ENCODE measurements around the genes HORMAD2 and SMTN.

- PRO-cap, result no peak
- RAMPAGE, long total RNA, 5 experiments, result no peak in any of the 5 experiments
- RRBS, result no CpG with 5 or more reads among the region's 1 CpG
Observed at GRCh38 chr22:29618173-29618479, 14.7 kb downstream of the NF2 start.

- PRO-cap, result no peak
- RAMPAGE, long total RNA, 5 experiments, result no peak in any of the 5 experiments
- RRBS, result no CpG with 5 or more reads among the region's 15 CpGs
Observed at GRCh38 chr22:29767765-29768631, 829 bp downstream of the UQCR10 start.

GRCh38 chr22:29830435-29831048 lies 7.5 kb downstream of the ASCC2 start:
- PRO-cap, result no peak
- RAMPAGE, long total RNA, 5 experiments, result start-site peak on the minus strand in 1 of 5 experiments, at chr22:29830662-29830723 at its widest, 6 reads per replicate
- RRBS, result no CpG with 5 or more reads among the region's 9 CpGs

GRCh38 chr22:30078753-30079183 lies 1.5 kb upstream of the HORMAD2 start:
- PRO-cap, result no peak
- RAMPAGE, long total RNA, 5 experiments, result no peak in any of the 5 experiments
- RRBS, result no CpG with 5 or more reads among the region's 4 CpGs

GRCh38 chr22:30079718-30080709 lies at the start of gene HORMAD2:
TSS of gene HORMAD2 (plus strand) at chr22:30080464.
- PRO-cap, result no peak
- RAMPAGE, long total RNA, 5 experiments, result no peak in any of the 5 experiments
- RRBS, result 14% methylated on average over 24 of the region's 72 CpGs

DNA sequence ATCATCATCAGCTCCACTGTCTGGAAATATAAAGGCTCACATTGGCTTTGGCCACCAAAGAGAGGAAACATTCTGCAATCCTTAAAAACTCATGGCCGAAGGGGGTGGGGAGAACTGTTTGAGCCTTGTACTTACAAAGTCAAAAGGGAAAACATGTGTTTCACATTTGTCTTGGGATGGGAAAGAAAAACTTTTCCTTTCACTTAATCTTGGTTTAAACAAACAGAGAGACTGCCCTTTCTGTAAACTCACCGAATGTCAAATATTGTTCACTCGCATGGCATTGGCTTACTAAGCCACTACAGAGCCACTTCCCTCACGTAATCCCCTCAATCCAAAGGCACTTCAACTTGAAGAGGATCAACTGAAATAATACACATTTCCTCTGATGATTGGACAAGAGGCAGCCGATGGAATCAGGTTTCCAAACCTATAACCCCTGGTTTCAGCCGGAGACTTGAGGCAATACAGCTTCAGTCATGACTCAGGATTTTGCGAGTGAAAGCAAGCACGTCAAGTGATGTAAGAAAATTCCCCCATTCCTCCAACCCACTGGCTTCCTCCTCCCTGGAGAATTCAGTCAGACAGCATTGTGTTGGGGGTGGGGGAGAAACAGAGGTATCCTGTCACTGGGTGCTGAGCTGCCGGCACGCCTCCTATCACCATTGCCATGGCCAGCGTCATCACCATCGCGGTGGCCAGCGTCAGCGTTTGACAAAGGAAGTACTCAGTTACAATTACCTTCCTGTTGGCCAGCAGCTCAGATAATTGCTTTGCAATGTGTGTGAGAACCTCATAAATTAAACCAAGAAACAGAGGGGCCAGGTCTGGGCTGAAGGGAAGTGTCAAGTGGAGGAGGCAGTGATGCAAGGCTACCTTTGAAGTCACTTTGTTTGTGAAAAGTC lies 50.5 kb downstream of the LIF start:
- PRO-cap, result bidirectional peak, plus-strand start at position 593 of the sequence, minus-strand start at position 342 of the sequence
- RAMPAGE, long total RNA, 5 experiments, result no peak in any of the 5 experiments
- RRBS, result no CpG with 5 or more reads among the region's 15 CpGs

DNA sequence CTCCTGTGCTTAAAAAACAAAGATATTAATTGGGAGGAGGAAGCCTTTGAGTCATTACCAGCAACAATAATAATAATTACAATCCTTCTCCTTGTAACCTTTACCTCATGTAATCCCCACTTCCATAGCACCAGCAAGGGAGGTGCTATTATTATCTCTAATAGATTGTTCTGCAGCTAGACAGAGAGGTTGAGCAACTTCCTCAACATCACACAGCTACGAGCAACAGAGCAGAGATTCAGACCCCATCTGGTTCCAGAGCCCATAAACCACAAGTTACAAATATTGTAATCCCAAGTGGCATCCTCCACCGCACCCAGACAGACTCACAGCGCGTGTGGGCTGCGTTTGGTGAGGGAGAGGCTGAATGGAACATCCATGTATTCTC lies 33.7 kb downstream of the LIF start:
- PRO-cap, result no peak
- RAMPAGE, long total RNA, 5 experiments, result no peak in any of the 5 experiments
- RRBS, result no CpG with 5 or more reads among the region's 5 CpGs

- PRO-cap, result no peak
- RAMPAGE, long total RNA, 5 experiments, result no peak in any of the 5 experiments
- RRBS, result no CpG with 5 or more reads among the region's 14 CpGs
Observed at GRCh38 chr22:30226110-30226854, 20.3 kb downstream of the LIF start.

DNA sequence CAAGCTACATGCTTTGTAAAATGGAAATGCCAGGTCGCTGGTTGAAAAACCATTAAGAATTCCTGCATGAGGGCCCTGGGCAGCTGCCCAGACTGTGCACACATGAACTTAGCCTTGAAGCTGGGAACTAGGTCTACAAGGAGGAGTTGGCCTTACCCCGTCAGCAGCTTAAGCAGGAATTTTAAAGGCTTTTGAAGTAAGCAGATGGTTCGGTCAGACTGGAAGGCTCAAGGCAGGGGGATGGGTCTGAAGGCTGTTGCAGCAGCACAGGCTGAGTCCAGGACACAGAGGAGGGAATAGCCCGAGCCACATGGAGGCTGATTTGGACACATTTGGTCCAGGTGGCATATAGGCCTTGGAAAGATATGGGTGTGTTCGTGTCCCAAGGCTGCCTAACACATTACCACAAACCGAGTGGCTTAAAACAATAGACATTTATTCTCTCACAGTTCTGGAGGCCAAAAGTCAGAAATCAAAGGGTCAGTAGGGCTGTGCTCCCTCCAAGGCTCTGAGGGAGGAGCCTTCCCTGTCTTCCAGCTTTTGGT lies 11.7 kb downstream of the LIF start:
- PRO-cap, result no peak
- RAMPAGE, long total RNA, 5 experiments, result no peak in any of the 5 experiments
- RRBS, result no CpG with 5 or more reads among the region's 6 CpGs

- PRO-cap, result no peak
- RAMPAGE, long total RNA, 5 experiments, result no peak in any of the 5 experiments
- RRBS, result no CpG with 5 or more reads among the region's 7 CpGs
Observed at GRCh38 chr22:30267590-30267995, 942 bp upstream of the OSM start.

- PRO-cap, result no peak
- RAMPAGE, long total RNA, 5 experiments, result no peak in any of the 5 experiments
- RRBS, result no CpG with 5 or more reads among the region's 2 CpGs
Observed at GRCh38 chr22:30305911-30306293, 16.6 kb upstream of the CASTOR1 start.

GRCh38 chr22:30309791-30310427 lies 16.8 kb downstream of the TBC1D10A start:
- PRO-cap, result no peak
- RAMPAGE, long total RNA, 5 experiments, result no peak in any of the 5 experiments
- RRBS, result no CpG with 5 or more reads among the region's 4 CpGs

- PRO-cap, result no peak
- RAMPAGE, long total RNA, 5 experiments, result no peak in any of the 5 experiments
- RRBS, result no CpG with 5 or more reads among the region's 8 CpGs
Observed at GRCh38 chr22:30372932-30373342, 14.3 kb downstream of the RNF215 start.

GRCh38 chr22:30391147-30392169 lies 4.2 kb upstream of the RNF215 start:
- PRO-cap, result no peak
- RAMPAGE, long total RNA, 5 experiments, result no peak in any of the 5 experiments
- RRBS, result no CpG with 5 or more reads among the region's 7 CpGs

GRCh38 chr22:30420359-30420964 lies 5.1 kb upstream of the MTFP1 start:
- PRO-cap, result bidirectional peak, plus-strand start at chr22:30420763, minus-strand start at chr22:30420595
- RAMPAGE, long total RNA, 5 experiments, result no peak in any of the 5 experiments
- RRBS, result no CpG with 5 or more reads among the region's 3 CpGs

GRCh38 chr22:30605469-30606032 lies 1.4 kb upstream of the TCN2 start:
- PRO-cap, result no peak
- RAMPAGE, long total RNA, 5 experiments, result no peak in any of the 5 experiments
- RRBS, result no CpG with 5 or more reads among the region's 8 CpGs

- PRO-cap, result no peak
- RAMPAGE, long total RNA, 5 experiments, result no peak in any of the 5 experiments
- RRBS, result 7% methylated on average over 4 of the region's 34 CpGs
Observed at GRCh38 chr22:30636360-30637001, 900 bp downstream of the SLC35E4 start.

DNA sequence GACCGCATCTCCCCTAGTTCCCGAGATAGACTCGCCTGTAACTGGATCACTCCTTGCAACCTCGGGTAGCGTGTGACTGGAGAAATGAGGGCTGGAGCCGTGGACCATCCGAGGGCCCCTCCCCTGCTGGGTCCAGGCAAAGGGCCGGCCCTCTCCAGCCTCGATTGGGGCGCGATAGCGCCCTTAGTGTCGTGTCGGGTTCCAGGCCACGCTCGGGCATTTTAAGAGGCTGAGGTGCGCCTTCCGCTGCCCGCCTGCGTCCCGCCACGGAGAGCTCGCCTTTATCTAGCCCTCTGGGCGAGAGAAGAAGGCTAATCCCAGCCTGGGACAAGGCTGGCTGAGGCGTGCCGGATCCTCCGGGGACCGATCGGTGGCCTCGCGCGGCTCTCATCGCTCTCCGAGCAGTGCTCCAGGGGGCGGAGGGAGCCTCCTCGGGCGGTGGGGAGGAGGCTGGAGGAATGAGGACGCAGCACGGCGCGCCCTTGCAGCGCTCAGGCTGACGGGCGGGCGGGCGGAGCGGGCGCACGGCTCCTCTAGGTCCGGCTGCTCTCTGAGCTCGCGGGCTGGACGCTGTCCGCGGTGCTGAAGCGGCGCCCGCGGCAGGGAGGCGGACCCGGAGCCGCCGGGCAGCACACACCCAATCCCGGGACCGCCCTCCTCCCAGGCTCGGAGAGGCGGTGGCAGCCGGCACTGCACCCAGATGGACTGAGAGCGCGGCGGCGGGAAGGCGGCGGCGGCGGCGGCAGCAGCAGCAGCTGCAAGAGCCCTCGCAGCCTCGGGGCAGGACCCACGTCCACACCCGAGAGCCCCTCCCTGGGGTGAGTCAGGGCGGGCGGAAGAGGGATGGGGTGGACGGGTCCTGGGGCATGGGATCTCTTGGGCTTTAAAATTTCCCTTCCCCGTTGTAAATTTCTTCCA lies 107.9 kb downstream of the OSBP2 start:
- PRO-cap, result bidirectional peak, plus-strand start at position 708 of the sequence, minus-strand start at position 552 of the sequence
- RAMPAGE, long total RNA, 5 experiments, result no peak in any of the 5 experiments
- RRBS, result 2% methylated on average over 15 of the region's 85 CpGs

DNA sequence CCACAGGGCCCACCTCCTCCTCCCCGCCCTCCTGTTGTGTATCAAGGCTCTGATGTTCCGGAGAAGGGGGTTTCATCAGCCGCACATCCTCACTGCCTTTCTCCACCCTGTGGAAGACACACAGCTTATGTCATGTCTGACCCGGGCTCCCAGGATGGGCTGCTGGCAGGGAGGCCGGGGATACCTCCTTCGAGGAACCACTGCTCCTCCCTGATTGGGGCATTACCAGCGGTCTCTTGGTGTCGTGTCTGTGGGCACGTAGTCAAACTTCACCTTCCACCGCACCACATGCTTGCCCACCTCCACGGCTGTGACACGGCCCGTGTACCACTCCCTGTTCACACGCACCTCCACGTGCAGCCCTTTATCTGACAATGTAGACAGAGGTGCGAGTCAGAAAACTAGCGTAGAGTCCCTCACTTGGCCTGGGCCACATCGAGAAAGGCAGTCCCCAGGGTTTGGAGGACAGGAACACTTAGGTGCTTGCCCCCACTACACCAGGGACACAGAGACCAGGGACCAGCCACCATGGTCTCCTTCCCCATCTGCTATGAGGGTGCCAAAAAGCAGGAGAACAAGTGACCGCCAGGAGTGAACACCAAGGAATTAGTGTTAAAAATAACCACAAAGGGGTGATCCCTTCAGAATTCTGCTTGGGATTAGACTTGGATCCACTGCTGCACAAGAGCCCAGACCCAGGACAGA lies 35.8 kb downstream of the MORC2 start:
- PRO-cap, result no peak
- RAMPAGE, long total RNA, 5 experiments, result start-site peak on the minus strand in 3 of 5 experiments, centred at positions 156 to 418 of the sequence, 5 to 19 reads per replicate
- RRBS, result 95% methylated on average over 3 of the region's 19 CpGs

DNA sequence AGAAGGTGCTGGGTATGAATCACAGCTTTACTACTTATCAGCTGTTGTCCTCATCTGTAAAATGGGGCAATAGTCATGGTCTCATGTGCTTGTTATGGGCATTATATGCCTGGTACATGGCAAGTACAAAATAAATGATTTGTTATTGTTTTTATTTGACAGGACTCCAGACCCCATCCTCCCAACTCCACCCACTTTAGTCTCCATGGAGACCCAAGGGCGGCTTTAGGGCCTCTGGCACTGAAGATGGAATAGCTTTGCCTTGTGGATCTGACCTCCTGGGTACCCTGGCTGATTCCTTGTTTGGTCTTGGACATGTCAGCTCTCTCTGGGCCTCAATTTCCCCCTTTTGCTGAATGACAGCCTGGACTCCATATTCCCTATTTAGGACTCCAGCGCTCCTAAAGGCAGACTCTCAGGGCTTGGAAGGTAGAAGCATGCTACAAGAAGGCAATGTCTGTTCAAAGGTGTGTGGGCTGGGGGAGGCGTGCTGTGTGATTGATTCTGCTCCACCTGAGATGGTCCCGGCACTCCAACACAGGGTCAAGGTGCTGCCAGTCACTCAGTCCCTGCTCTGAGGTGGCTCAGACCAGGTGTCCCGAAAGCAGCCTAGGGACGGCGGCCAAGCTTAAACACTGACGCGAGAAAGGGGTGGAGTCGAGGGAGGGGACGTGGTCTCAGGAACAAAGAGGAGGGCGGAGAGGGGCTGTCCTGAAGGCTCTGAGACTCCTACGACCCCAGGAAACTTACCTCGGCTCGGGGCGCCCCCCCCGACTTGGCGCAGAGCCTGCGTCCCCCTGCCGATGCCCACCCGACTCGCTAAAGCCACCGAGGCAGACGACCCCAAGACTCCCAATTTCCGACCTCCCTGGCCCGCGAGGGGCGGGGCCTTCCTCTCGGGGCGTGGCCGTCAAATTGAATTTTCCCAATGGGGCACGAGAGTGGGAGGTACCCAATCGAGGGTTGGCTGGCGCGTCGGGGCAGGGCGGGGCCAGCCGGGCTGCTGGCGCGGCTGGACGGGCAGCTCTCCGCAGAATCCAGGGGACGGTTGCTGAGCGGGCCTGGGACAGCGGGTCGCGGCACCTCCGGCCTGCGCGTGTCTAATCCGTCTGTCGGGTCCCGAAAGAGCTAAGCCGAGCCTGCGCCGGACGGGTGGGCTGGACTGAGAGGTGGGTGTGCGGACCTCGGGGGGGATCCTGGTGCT lies at the start of gene SMTN:
SMTN (plus strand) TSS at position 1,031 of the 1,204 bp plus-strand sequence.
- PRO-cap, result bidirectional peak, plus-strand start at position 686 of the sequence, minus-strand start at position 600 of the sequence; bidirectional peak, plus-strand start at position 1,031 of the sequence, minus-strand start at position 877 of the sequence
- RAMPAGE, long total RNA, 5 experiments, result start-site peak on the plus strand in 3 of 5 experiments, centred at positions 1,020 to 1,056 of the sequence, 20 to 2,069 reads per replicate
- RRBS, result 1% methylated on average over 21 of the region's 59 CpGs